Measurements from ENCODE around the genes CKLF and CES2.

DNA sequence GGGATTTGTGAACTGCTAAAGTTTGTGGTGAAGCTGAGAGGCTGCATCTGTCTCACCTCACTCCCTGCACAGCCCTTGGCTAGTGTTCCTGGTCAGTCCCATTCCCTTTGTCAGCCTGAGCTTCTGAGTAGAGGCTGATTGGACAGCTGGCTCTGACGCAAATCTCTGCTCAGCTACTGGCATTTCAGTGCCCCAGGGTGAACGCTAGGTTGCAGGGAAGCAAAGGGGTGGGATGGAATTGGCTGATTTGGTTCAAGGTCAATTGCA lies 23.1 kb upstream of the CNOT1 start:
- RRBS, result no CpG with 5 or more reads among the region's 2 CpGs

GRCh38 chr16:60522666-60523021 lies 1513.6 kb downstream of the CDH8 start:
- RRBS, result no CpG with 5 or more reads among the region's 15 CpGs

DNA sequence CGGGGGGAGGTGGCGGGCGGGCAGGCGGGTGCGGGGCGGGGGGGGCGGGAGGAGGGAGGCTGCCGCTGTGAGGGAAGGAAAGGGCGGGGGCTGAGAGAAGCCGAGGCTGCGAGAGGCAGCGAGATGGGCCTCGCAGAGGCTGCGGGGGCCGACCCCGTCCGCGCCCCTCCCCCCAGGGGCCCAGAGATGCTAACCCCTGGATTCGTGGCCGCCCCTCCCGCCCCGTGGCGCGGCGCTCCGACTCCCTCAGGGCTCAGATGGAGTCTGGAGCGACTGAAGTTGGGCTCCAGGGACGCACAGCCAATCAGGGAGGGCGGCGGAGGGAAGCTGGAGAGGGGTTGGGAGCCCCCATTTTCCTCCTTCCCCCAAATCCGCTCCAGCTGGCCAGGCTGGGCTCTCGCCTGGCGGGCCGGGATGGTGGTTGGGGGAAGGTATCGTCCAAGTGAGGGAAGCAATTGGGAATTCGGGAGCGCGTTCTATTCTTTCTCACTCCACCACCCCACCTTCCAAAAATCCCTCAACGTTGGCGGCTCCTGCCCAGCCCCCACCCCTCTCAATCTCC lies 318 bp upstream of the CDH11 start:
- RRBS, result no CpG with 5 or more reads among the region's 40 CpGs

DNA sequence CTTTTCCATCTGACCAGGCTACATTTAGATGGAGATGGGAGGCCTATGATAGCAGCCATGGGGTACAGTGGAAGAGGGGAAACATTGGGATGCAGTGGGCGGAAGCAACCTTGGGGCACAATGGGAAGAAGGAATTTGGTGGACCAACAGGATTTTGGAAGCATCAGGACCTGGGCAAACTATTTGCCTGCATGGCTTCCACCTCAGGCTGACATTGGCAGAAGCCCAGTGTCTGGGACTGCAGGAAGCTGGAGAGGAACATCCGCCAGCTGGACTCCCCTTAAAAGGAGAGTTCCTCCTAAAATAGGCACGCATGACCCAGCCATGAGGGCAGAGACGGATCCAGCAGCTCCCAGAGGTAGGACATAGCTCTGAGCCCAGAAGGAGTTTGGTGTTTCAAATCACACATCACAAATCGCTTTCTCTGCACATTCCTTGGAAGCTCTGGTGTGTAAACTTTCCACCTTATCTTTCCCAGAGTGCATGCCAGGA lies 231.2 kb upstream of the CDH5 start:
- RRBS, result no CpG with 5 or more reads among the region's 5 CpGs

DNA sequence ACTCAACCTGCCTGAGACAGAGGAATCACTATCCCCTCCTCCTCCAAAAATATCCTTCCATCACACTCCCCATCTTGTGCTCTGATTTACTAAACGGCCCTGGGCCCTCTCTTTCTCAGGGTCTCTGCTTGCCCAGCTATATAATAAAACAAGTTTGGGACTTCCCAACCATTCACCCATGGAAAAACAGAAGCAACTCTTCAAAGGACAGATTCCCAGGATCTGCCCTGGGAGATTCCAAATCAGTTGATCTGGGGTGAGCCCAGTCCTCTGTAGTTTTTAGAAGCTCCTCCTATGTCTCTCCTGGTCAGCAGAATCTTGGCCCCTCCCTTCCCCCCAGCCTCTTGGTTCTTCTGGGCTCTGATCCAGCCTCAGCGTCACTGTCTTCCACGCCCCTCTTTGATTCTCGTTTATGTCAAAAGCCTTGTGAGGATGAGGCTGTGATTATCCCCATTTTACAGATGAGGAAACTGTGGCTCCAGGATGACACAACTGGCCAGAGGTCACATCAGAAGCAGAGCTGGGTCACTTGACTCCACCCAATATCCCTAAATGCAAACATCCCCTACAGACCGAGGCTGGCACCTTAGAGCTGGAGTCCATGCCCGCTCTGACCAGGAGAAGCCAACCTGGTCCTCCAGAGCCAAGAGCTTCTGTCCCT lies 908 bp upstream of the CDH5 start:
- RRBS, result no CpG with 5 or more reads among the region's 6 CpGs

DNA sequence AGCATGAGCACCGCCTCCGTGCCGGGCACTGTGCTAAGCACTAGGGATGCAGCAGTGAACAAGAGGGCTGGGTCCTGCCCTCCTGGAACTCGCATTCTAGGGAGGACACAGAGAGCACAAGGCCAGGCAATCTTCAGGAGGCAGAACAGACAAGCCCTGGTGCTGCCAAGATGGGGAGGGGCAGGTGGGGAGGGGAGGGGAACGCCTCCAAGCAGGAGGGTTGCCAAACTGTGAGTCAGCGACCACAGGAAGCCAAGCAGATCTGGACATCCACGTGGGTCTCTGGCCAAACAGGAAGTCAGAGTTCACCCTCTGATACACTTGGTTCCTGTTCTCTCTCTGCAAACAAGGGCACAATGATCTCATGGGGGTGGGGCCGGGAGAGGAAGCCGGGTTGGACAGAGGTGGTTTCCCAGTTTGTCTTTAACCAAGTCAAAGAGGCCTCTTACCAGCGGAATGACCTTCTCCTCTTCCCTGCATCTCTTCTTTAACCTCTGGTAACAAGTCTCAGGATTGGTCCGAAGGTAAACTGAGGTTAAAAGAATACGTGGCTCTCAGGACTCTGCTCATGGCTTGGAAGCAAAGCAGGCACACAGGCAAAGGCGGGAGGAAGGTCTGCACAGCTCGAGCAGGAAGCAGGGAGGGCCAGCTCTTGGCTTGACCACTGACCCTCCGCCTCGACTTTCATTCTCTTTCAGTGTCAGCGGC lies 33.1 kb downstream of the TK2 start:
- RRBS, result 2% methylated on average over 3 of the region's 17 CpGs

- RRBS, result no CpG with 5 or more reads among the region's 6 CpGs
These were observed 32.2 kb downstream of the TK2 start for GRCh38 chr16:66517768-66518090.

- RRBS, result no CpG with 5 or more reads among the region's 6 CpGs
These were observed 13.1 kb downstream of the TK2 start for GRCh38 chr16:66536777-66537231.

GRCh38 chr16:66552226-66553169 lies at the start of gene CKLF:
TSS of gene CKLF (plus strand) at chr16:66552576.
- RRBS, result no CpG with 5 or more reads among the region's 64 CpGs

GRCh38 chr16:66585889-66586238 lies 6.6 kb downstream of the CMTM2 start:
- RRBS, result no CpG with 5 or more reads among the region's 5 CpGs

DNA sequence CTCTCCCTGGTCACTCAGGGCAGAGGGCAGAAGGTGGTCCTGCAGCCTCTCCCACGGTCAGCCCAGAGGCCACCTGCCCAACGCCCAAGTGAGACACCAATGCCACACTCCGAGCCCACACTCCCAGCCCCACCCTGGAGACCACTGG lies 1.2 kb downstream of the CMTM3 start:
- RRBS, result no CpG with 5 or more reads among the region's 3 CpGs

GRCh38 chr16:66829052-66829830 lies 1.5 kb downstream of the NAE1 start:
- RRBS, result no CpG with 5 or more reads among the region's 5 CpGs

DNA sequence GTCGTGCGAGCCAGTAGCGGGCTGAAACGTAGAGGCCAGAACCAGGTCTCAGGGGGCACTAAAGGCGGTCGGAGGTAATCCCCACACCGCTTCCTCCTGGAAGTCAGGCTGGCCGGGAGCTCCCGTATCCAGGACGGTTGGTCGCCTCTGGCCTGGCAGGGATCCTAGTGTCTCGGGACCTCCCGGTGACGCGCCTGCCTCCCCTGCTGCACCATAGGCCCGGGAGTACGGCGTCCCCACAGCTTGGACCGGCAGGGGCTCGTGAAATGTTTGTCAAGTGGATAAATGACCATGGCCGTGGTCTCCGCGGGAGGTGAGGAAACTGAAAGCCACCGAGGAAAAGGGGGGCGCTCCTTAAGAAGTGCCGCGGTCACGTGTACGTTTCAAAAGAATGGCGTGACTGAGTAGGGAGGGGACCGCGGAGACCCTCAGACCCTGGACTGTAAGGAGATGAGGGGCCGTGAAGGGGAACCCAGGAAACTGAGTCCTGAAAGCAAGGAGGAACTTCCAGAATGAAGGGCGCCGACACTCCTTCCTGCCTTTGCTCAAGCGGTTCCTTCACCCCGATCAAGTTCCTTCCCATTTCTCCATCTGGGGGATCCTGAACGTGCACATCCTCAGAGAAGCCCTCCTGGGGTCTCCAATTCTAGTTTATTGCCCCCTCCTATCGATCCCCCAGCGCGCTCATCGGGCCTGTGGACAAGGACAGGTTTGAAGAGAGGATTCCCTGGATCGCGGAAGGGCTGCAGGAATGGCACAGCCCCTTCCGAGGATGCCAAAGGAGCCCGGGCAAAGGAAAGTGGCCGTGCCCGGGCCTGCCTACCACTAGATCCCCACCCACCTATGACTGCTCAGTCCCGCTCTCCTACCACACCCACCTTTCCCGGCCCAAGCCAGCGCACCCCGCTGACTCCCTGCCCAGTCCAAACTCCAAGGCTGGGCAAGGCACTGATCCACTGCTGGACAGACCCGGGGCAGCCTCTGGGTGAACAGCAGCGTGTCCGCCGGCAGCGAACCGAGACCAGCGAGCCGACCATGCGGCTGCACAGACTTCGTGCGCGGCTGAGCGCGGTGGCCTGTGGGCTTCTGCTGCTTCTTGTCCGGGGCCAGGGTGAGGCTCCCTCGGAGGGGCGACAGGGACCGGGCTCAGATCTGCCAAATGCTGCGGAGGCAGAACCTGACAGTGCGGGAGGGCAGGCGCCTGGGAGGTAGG lies at the start of gene CES2:
CES2 (plus strand) TSS at position 916 of the 1,213 bp plus-strand sequence.
- RRBS, result 11% methylated on average over 26 of the region's 73 CpGs

DNA sequence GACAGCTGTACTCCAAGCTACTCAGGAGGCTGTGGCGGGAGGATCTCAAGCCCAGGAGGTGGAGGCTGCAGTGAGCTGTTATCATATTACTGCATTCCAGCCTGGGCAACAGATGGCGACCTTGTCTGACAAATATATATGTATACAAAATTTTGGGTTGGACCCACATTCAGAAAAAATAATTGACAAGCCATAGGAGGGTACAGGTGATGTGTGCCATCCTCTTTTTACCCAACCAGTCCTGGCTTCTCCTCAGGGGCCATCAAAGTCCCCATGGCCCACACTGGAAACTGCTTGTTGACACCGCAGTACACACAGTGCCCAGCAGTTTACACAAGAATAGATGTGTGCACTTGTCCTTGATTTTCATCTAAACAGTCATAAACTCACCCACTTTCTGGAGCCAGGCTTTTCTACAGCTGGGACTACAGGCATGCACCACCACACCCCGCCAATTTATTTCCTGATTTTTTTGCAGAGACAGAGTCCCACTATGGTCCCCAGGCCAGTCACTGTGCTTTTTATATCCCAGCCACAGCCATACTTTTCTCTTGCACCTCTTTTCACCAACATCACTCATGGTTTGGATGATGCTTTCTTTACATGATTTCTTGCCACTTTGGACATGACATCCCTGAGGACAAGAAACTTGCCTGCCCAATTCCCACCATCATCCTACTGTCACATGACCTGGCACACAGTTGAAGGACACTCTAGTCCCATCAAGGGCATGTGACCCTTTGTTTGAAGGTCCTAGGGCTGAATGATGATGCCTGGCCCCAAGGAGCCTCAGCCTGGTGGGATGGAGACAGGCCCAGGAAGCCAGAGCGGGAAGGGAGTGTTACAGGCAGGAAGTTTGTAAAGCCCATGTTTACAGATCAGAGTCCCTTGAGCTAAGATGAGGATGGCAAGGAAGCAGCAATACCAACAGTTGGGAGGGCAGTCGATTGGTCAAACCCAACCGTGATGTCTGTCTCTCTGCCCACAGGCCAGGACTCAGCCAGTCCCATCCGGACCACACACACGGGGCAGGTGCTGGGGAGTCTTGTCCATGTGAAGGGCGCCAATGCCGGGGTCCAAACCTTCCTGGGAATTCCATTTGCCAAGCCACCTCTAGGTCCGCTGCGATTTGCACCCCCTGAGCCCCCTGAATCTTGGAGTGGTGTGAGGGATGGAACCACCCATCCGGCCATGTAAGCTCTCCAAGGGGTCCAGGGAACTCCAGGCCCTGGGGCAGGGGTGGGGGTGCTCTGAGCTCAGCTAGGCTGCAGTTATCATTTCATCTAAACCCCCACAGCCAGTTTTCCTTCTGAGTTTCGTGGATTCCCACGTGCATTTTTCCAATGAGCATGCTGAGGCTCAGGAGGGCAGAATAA lies 2.2 kb downstream of the CES2 start:
- RRBS, result 94% methylated on average over 5 of the region's 16 CpGs

- RRBS, result no CpG with 5 or more reads among the region's 7 CpGs
These were observed 11.2 kb downstream of the CES2 start for GRCh38 chr16:66946580-66946898.

DNA sequence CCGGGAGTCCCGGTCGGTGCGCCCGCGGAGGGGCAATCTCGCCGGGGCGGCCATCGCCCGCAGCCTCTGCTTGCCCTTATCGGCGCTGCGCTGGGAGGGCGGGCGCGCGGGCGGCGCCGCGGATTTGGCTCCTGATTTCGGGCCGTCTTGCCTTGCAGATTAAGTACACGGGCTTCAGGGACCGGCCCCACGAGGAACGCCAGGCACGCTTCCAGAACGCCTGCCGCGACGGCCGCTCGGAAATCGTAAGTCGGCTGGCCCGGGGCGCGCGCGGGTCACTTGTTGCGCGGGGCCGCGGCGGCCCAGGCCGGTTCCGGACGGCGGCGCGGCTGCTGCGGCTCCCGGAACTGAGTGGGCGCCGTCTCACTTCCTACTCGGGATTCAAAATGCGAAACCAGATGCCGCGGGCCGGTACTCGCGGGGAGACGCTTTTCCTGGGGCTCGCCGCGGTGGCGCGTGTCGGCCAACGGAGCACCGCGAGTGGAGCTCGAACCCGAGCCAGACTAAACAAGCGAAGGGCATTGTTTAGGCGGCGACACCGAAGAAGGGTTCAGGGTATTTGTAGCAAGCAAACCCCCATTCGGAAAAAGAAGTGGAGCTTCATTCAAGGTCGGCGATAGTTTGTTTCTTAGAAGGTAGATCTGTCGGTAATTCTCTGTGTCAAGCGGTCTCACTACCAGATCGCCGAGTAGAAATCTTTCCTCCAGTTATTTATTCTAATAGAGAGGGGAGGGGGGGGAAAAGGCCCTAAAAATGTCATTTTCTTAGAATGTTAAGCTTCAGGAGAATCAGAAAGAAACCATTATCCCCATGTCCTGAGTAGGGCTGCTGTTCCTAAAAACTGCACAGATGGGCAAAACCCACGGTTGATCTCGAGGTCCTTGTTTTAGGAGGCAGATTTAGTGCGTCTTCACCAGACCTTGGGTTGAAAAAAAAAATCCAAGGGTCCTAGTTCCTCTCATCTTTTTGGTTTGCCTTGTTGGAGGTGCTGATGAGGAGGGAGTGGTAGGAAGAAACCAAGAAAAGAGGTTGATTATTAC lies 940 bp downstream of the CBFB start:
- RRBS, result 2% methylated on average over 29 of the region's 90 CpGs

- RRBS, result no CpG with 5 or more reads among the region's 1 CpG
These were observed 10.0 kb downstream of the CBFB start for GRCh38 chr16:67038907-67039324.

GRCh38 chr16:67069081-67069391 lies 40.1 kb downstream of the CBFB start:
- RRBS, result no CpG with 5 or more reads among the region's 7 CpGs

DNA sequence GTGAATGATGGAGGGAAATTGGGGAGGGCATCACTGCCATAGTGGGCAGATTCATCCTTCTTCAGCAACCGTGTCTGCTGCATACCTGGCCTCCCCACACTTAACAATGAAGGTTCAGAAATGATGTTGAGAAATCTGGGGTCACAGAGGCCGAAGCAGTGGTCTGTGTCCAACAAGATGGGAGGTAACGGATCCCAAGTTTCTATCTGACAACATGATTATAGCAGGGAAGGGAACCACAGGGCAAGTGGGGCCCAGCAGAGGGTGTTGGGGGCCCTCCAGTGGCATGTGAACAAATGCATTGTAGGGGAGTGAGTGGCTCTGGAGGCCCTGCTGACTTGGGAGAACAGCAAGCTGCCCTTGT lies 4.4 kb downstream of the B3GNT9 start:
- RRBS, result no CpG with 5 or more reads among the region's 3 CpGs